Gastroesophageal sphincter (tissue), 4 donors: ENCODE results near the genes TBX4, CYB561, MAP3K3 and STRADA.

- PRO-cap = no peak
- RAMPAGE, long total RNA, 4 experiments = no peak in any of the 4 experiments
Measured at GRCh38 chr17:61377214-61377928, 22.3 kb upstream of the TBX2 start.

DNA sequence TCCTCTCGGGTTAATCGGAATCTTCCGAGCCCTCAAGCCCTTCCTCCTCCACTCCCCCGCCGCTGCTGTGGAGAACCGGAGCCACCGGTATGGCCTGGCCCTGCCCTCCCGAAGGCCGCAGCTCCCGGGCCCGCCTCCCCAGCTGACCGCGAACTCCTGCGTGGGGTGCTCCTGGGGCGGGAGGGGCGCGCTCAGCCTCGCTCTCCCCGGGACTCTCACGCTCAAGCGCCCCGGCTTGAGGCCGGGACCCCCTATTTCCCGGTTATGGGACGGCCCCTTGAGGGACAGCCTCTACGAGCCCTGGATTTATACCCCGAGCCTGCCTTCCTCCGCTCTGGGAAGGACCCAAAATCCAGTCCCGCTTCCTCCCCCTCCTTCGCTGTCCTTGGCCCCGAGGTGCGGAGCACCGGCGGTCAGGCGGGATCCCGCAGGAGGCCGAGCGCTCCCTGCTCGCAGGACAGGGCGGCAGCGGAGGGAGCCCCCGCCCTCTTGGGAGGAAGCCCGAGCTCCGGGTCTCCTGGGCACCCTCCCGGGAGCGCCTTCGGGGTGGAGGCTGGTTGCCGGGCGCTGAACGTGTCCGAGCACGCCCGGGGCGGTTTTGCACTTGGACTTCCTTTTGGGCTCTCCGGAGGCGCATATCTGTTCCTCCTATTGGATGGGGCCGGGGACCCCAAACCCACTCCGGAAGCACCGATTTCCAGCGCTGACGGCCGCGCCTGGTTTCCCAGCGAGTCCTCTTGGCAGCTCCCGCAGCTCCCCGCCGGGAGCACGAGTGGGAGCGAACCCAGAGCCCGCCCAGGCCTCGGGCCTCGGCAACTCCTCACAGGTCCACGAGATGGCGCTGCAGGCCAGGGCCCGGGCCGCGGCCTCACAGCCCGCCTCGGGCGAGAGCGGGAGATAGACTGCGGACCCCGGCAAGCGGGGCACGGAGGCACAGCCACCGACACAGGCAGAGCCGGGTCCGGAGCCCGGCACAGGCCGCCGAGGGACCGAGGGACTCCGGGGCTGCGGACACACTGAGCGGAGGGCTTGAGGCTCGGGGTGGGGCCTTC, 12.4 kb downstream of the TBX2 start:
- PRO-cap = bidirectional peak, plus-strand start at position 51 of the sequence, minus-strand start at position 69 of the sequence; bidirectional peak, plus-strand start at position 394 of the sequence, minus-strand start at position 491 of the sequence; bidirectional peak, plus-strand start at position 871 of the sequence, minus-strand start at position 770 of the sequence
- RAMPAGE, long total RNA, 4 experiments = no peak in any of the 4 experiments

DNA sequence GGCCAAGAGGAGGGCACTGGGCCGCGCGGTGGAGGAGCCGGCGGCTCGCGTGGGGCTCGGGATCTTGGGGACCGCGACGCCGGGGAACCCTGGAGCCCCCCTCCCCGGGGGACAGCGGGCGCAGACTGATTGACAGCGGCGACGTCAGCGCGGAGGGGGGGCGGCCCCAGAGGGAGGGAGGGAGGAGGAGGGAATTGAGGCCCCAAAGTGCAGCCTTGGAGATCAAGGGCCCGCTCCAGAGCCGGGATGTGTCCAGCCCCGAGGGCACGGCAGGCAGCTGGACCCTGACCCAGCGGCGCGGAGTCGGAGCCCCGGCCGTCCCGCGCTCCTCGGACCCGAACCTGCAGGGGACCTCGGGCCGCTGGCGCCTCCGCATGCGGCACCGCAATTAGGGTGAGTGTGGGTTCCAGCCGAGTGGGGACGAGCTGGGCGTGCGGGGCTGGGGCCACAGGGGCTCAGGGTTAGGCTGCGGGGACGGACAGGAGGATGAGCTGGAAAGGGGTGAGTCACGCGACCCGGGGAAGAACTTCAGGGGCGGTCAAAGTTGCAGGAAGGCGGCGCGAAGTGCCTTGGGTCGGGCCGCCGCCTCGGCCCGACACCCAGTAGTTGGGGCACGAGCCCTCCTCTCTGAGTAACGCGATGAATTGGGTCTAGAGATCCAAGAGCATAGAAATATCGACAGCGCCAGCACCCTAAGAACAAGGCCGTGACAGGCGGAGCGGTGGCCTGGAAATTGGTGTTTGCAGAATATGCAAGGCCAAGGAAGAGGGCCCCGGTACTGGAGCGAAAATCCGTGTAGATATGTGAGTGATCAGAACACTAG, at the start of gene TBX4:
Gene TBX4, plus strand, starts transcription at position 238 of the 823 bp plus-strand sequence.
- PRO-cap = no peak
- RAMPAGE, long total RNA, 4 experiments = no peak in any of the 4 experiments

DNA sequence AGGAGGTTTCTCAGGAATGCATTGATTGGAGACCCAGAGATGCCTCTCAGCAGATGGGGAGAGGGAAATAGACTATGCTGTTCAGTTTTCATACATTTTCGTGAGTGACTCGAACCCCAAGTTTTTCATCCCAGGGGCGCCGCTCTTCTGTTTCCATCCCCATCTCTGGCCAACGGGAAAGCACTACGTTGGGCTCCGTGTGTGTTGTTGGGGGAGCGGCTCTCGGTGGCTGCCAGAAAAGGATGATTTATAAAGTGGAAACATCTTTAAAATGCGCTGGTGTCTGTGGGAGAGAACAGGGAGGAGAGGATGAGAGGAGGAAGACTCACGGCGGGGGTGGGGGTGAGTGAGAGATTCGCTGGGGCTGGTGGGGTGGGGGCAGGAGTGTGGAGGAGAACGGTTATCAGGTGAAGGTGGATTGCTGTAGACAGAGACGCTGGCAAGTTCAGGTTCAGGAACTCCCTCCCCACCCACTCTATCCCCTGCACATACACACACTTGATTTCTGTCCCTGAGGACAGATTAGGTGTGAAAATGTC, 5.8 kb downstream of the TBX4 start:
- PRO-cap = no peak
- RAMPAGE, long total RNA, 4 experiments = no peak in any of the 4 experiments

GRCh38 chr17:61862110-61862743, 1.1 kb downstream of the BRIP1 start:
- PRO-cap = no peak
- RAMPAGE, long total RNA, 4 experiments = no peak in any of the 4 experiments

GRCh38 chr17:62111039-62111501, 46.0 kb upstream of the MED13 start:
- PRO-cap = no peak
- RAMPAGE, long total RNA, 4 experiments = no peak in any of the 4 experiments

DNA sequence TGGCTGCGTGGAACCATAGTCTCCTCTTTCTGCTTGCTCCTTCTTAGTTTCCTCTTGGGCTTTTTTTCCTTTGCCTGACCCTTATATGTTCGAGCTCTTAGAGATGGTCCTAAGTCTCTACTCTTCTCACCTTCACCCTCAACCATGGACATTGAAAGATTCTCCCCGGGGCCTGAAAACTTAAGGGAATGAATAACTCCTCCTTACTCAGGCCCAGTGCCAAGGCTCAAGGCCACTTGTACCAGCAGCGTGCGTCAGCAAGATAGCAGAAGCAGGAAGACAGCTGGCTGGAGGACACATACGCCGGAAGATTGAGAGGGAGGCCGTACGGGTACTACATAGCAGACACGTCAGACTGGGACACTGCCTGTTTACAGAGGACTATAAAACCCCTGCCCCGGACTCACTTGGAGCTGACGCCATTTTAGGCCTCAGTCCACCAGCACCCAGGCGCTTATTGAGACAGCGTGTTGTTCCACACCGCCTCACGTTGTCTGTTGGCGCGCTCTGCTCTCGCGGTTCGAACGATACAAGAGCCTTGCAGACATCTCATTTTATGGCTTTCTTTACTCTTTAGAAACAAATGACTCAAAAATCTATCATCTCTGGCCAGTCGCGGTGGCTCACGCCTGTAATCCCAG, 75.8 kb upstream of the MED13 start:
- PRO-cap = no peak
- RAMPAGE, long total RNA, 4 experiments = no peak in any of the 4 experiments

- PRO-cap = no peak
- RAMPAGE, long total RNA, 4 experiments = start-site peak on the plus strand in 1 of 4 experiments, at chr17:62553049-62553754 at its widest, 18 to 30 reads per replicate
Measured at GRCh38 chr17:62553003-62553744, 74.3 kb upstream of the MRC2 start.

GRCh38 chr17:62648397-62648775, 20.9 kb downstream of the MRC2 start:
- PRO-cap = unidirectional peak, plus-strand start at chr17:62648515
- RAMPAGE, long total RNA, 4 experiments = no peak in any of the 4 experiments

- PRO-cap = no peak
- RAMPAGE, long total RNA, 4 experiments = no peak in any of the 4 experiments
Measured at GRCh38 chr17:62892607-62893426, 73.2 kb upstream of the TANC2 start.

- PRO-cap = bidirectional peak, plus-strand start at chr17:63446382, minus-strand start at chr17:63446290
- RAMPAGE, long total RNA, 4 experiments = start-site peak on the minus strand in 2 of 4 experiments, at chr17:63446267-63446348 at its widest, 68 to 121 reads per replicate
Measured at GRCh38 chr17:63445994-63446471, at the start of gene CYB561. TSS of gene CYB561 (minus strand) at chr17:63446306.

DNA sequence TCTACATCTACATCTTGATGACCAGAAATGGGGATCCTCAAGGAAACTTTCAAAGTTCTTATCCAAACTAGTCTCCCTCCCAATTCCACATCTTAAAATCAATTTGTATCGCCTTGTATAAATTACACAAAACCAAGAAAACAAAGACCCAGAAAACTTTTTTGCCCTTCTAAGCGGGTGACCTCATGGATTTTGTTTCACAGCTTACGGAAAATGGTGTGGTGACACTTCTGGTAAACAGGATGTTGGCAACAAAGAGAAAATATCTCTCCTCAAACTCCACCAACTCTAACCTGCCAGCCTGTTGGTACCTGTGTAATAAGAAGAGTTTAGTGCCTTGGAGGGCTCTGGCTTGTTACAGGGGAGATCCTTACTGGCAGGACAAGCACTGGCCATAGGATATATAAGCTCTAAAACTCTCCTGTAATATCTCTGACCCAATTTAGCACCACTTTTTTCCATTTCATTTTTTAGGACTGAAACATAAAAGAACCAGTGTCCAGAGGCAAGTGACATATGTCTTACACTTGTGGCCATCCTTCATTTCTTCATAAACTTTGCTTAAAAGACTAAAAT, 9.5 kb downstream of the TACO1 start:
- PRO-cap = no peak
- RAMPAGE, long total RNA, 4 experiments = no peak in any of the 4 experiments

DNA sequence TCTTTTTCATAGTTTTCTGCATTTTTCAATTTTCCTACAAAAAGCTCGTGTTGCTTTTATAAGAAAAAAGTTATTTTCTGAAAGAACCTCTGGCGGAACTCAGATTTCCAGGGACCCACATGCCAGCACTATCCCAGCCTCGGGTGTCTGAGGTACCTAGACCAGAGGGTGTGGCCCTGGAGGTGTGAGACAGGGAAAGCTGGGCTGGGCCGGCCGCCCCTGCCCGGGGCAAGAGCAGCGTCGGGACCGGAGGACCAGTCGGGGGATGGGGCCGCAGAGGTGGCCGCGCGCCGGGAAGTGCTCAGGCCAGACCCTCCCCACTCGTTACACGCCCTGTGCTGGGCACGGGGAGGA, 802 bp upstream of the MAP3K3 start:
- PRO-cap = no peak
- RAMPAGE, long total RNA, 4 experiments = no peak in any of the 4 experiments

- PRO-cap = bidirectional peak, plus-strand start at chr17:63622427, minus-strand start at chr17:63621920
- RAMPAGE, long total RNA, 4 experiments = no peak in any of the 4 experiments
Measured at GRCh38 chr17:63621792-63622632, at the start of gene MAP3K3. TSS of gene MAP3K3 (plus strand) at chr17:63622417.

GRCh38 chr17:63668853-63669350, 31.0 kb downstream of the LIMD2 start:
- PRO-cap = no peak
- RAMPAGE, long total RNA, 4 experiments = no peak in any of the 4 experiments

DNA sequence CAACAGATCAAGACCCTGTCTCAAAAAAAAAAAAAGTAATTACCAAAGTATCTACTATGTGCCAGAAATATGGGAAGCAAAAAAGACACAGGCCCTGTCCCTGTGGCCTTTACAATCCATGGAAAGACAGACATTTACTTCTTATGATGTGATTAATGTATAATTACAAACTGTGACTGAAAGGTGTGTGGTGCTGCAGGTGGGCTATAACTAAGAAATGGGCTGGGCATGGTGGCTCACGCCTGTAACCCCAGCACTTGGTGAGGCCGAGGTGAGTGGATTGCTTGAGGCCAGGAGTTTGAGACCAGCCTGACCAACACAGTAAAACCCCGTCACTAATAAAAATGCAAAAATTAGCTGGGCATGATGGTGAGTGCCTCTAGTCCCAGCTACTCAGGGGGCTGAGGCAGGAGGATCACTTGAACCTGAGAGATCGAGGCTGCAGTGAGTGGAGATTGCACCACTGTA, 29.8 kb downstream of the LIMD2 start:
- PRO-cap = no peak
- RAMPAGE, long total RNA, 4 experiments = no peak in any of the 4 experiments

DNA sequence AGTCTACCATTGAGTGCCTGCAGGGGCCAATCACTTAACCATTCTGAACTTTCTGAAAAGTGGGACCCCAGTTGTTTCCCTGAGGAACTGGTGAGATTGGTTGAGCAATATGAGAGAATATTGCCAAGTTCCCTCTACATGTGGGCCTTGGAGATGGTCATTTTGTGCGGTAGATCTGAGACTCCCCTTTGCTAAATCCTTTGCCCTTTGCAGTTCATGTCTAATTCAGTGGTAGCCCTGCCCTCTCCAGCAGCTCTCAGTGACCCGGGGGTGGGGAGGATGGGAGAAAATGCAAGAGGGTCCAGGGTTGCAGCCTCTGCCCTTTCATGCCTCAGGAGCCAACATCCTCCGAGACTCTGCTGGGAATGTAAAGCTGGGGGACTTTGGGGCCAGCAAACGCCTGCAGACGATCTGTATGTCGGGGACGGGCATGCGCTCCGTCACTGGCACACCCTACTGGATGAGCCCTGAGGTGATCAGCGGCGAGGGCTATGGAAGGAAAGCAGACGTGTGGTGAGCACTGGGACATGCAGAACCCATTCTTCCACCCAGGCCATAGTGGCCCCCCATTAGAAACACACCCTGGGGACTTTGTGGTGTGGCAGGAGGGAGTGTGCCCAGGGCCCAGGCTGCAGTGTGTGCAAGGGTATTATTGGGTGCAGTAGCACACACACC, 7.9 kb downstream of the LIMD2 start:
- PRO-cap = no peak
- RAMPAGE, long total RNA, 4 experiments = no peak in any of the 4 experiments

DNA sequence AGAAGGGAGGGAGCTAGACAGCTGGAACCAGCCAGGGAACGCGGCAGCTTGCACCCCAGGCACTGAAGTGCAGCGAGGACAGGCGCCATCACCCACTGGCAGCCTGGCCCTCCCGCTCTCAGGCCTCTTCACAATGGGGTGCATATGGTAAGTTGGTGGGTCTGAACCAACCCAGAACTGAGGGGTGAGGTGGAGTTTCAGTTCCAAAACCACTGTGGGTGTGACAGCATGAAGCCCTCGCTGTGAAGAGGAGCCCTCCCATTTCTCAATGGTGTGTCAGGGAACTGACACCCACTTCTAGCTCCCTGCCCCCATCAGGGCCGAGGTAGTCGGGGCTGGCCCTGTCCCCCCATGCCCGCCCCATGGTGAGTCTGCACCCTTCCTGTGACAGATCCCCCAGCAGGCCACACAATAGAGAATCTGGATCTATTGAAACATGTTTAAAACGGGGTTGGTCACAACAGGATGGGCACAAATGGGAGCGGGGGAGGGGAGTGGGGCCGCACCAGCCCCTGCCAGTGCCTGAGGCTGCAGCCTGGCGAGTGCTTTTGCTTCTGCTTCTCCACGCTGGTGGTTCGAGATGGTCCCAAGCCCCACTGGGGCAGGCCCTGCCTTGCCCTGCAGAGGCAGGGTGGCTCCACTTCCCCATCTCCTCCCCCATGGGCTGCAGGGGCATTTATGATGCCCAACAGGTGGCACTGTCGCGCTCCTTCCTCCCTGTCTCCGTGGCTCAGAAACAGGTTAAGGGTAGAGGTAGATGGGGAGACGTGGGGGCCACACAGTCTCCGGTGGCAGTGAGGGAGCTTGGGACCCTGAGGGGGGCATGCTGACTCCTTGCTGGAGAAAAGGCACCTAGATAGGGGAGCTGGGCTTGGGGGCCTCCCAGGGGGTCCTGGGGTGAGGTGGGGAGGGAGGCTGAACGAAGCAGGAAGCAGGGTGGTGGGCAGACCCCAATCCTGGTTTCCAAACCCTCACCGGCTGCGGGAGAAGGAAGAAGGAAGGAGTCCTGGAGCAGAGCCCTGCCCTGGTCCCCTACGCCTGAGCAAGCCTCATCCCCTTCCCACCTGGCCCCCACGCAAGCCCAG, 2.2 kb downstream of the LIMD2 start:
- PRO-cap = no peak
- RAMPAGE, long total RNA, 4 experiments = no peak in any of the 4 experiments

- PRO-cap = unidirectional peak, minus-strand start at chr17:63741421; unidirectional peak, minus-strand start at chr17:63741550; bidirectional peak, plus-strand start at chr17:63741983, minus-strand start at chr17:63741796
- RAMPAGE, long total RNA, 4 experiments = start-site peak on the minus strand in 1 of 4 experiments, at chr17:63741777-63741802 at its widest, 77 reads per replicate
Measured at GRCh38 chr17:63741213-63742074, at the start of gene STRADA. TSS of gene STRADA (minus strand) at chr17:63741799.

- PRO-cap = no peak
- RAMPAGE, long total RNA, 4 experiments = no peak in any of the 4 experiments
Measured at GRCh38 chr17:63772700-63773088, 703 bp downstream of the CCDC47 start.